ENCODE data around the genes AHCTF1, OR2C3, OR2AJ1, OR2T5, OR2T29 and OR2T34.

DNA sequence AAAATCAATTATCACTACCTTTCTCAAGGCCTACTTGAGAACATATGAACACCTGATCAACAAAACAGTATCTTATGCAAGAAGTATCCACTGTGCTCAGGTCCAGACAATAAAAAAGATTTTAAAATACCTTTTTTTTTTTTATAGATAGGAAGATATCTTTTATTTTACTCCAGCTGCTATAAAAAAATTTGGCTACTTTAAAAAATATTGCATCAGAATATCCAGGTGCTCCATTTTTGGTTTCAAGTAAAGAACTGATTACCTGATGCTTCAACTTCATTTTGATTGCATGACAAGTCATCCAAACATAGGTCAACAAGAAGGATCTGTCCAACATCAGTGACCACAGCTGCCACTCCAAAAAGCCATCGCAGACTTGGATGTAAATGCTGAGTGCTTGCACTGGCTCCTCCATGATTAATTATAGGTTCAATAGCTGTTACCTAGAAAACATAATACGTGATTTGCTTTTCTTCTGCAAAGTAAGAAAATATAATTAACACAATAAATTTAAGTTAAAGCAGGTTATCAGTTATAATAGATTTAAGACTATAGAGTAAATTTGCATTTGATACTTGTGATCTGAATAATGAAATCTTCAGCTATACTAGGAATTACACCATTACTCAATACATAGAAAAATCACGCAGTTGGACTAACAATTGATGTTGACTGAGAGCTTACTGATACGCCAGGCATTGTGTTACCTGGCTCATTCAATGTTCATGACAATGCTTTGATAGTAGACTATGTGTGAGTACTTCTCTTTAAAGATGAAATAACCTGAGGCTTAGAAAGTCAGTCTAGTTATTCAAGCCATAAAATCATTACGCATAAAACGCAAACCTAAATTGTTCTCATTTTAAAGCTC is 18.5 kb downstream of the AHCTF1 start:
- PRO-cap, result no peak
- RAMPAGE, long total RNA, 2 experiments, result no peak in any of the 2 experiments

GRCh38 chr1:246931742-246932217 is at the start of gene AHCTF1:
Gene AHCTF1 (minus strand): TSS chr1:246931948.
- PRO-cap, result bidirectional peak, plus-strand start at chr1:246931984, minus-strand start at chr1:246931922
- RAMPAGE, long total RNA, 2 experiments, result no peak in any of the 2 experiments

GRCh38 chr1:246962138-246962571 is 30.4 kb upstream of the AHCTF1 start:
- PRO-cap, result no peak
- RAMPAGE, long total RNA, 2 experiments, result no peak in any of the 2 experiments

- PRO-cap, result no peak
- RAMPAGE, long total RNA, 2 experiments, result no peak in any of the 2 experiments
Observed at GRCh38 chr1:247133929-247134448, 29.8 kb upstream of the ZNF669 start.

DNA sequence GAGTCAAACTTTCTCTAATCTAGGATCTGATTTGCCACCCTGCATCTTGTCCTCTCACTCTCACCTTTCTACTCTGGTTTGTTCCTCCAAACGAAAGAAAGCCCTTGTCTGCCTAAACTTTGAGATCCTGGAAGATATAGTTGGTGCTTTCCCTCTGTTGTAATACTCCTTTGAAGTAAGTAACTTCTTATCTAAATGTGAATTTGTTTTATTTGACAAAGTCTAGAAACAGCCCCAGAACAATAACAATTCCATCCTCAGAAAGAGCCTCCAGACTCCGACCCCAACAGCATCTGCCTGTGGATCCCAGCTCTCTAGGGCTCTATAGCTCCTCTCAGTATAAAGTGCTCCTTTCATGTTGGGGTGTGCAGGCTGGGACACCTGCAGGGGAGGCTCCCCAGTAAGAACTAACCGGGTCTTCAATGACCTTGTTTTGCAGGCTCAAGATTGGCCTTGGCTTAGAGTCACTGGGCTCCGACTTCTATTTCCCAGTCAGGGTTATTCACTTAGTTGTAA is 36.1 kb upstream of the ZNF124 start:
- PRO-cap, result no peak
- RAMPAGE, long total RNA, 2 experiments, result no peak in any of the 2 experiments

GRCh38 chr1:247330670-247331075 is 994 bp downstream of the ZNF496 start:
- PRO-cap, result no peak
- RAMPAGE, long total RNA, 2 experiments, result no peak in any of the 2 experiments

- PRO-cap, result no peak
- RAMPAGE, long total RNA, 2 experiments, result no peak in any of the 2 experiments
Observed at GRCh38 chr1:247332656-247333691, 1.3 kb upstream of the ZNF496 start.

- PRO-cap, result no peak
- RAMPAGE, long total RNA, 2 experiments, result no peak in any of the 2 experiments
Observed at GRCh38 chr1:247337683-247338274, 6.1 kb upstream of the ZNF496 start.

- PRO-cap, result no peak
- RAMPAGE, long total RNA, 2 experiments, result no peak in any of the 2 experiments
Observed at GRCh38 chr1:247376461-247377148, 39.4 kb upstream of the NLRP3 start.

- PRO-cap, result no peak
- RAMPAGE, long total RNA, 2 experiments, result no peak in any of the 2 experiments
Observed at GRCh38 chr1:247425391-247425590, 9.3 kb downstream of the NLRP3 start.

DNA sequence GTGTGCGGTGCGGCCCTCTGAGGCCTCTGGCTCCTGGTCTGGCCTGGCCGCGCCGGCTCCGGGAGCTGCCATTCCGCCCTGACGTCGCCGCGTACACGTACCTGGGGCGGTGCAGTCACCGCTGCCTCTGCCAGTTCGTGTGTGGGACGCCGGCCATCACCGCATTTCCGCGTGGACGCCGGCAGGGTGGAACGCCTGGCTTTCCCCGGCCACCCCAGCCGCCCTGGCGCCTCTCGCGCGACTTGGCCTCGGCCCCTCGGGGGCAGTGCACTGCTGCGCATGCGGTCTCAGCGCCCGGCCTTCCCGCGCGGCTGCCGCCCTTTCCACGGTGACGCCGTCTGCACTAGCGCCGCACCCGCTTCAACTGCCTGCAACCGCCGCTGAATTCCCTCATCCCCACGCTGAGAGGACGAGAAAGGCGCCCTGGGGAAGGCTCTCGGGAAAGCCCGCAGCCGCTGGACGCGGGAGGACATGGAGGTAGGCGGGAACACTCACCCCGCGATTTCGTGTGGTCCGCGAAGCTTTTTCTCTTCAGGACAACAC is 18.0 kb downstream of the OR2C3 start:
- PRO-cap, result no peak
- RAMPAGE, long total RNA, 2 experiments, result no peak in any of the 2 experiments

- PRO-cap, result no peak
- RAMPAGE, long total RNA, 2 experiments, result no peak in any of the 2 experiments
Observed at GRCh38 chr1:247536144-247536744, at the start of gene OR2C3. Gene OR2C3 (minus strand): TSS chr1:247536440.

DNA sequence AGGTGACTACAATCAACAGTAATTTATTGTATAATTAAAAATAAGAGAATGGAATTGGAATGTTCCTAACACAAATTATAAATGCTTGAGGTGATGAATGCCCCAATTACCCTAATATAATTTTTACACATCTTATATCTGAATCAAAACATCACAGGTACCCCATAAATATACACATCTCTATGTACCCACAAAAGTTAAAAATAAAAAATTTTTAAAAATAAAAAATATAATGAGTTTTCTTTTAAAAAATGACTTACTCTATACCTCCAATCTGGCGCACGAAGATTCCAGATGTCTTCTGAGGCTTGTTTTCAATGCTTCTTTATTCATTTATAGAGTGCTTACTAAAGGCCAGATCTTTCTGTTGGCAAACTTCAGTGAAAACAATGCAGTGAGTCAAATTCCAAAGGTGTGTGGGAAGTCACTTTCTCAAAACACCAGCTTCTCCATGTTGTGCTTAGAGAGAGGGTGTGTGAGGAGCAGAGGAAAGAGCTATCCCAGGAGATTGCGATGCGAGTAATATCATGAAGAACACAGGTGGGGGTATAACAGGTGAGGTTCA is 5.0 kb downstream of the OR14A16 start:
- PRO-cap, result no peak
- RAMPAGE, long total RNA, 2 experiments, result no peak in any of the 2 experiments

DNA sequence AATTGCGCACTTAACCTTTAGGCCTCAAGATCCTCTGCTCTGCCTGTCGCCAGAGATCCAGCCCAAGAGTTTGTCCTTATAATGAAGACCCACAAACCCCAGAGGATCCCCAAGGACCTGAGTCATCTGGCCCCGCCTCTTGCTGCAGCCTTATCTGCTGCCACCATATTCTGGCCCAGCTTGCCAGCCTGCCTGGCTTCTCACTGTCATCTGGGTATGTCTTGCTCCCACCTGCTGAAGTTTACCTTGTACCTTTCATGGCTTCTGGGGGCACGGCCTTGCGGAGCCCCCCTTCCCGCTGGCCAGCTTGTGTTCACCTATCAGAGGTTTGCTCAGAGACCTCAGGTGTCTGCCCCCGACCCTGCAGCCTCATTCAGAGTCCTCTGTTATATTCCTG is 1.7 kb upstream of the TRIM58 start:
- PRO-cap, result no peak
- RAMPAGE, long total RNA, 2 experiments, result no peak in any of the 2 experiments

DNA sequence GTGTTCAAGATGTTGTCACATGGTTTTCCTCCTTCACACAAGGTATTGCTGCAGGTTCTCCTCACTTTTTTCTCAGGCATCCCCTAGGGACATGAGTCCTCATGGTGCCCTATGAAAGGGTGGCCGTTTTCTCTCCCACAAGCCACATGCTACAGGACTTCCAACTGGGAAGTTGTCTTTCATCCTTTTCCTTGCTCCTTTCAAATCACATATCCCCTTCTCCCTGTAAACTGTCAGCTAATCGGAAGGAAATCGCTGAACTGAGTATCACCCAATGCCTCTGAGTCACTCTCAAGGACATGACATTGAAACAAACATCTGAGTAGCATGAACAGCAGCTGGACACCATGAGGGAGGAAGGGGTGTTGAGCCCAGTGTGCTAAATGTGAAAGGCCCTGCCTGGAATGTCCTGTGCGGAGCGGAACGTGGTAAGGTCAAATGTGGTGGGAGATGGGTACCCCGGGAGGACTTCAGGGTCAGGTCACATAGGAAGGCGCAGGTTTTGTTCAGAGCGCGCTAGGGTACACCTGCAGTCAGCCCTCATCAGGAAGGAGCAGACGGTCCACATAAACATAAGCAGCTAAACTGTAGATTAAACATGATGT is at the start of gene OR2AJ1:
OR2AJ1 (plus strand) TSS at position 149 of the 605 bp plus-strand sequence.
- PRO-cap, result no peak
- RAMPAGE, long total RNA, 2 experiments, result no peak in any of the 2 experiments

DNA sequence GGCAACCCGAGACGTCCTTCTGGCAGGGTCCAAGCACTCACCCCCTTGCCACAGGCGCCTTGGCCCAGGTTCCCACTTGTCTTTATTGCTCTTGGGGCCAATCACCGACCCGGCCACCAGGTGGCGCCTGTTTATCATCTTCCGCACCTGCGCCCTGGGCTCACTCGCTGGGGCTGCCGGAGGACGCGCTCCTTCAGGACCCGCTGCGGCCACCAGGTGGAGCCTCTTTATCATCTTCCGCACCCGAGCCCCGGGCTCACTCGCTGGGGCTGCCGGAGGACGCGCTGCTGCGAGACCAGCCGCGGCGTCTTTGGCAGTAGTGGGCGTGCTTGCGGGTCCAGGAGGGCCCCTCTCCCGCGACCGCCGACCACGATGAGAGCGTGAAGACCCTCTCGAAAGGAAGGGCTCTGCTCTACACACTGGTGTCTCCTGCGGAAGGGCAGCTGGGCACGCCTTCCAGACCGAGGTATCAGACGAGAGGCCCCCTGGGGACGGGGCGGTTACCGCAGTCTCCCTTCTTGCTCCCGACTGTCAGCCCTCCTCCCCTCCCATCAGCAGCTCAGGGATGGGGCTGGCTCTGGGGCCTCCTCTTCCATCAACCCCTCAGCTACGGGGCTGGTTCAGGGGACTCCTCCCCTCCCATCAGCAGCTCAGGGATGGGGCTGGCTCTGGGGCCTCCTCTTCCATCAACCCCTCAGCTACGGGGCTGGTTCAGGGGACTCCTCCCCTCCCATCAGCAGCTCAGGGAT is 11.6 kb upstream of the OR2L8 start:
- PRO-cap, result unidirectional peak, plus-strand start at position 259 of the sequence
- RAMPAGE, long total RNA, 2 experiments, result no peak in any of the 2 experiments

- PRO-cap, result no peak
- RAMPAGE, long total RNA, 2 experiments, result no peak in any of the 2 experiments
Observed at GRCh38 chr1:248488212-248488673, at the start of gene OR2T5. Gene OR2T5 (plus strand): TSS chr1:248488589.

- PRO-cap, result no peak
- RAMPAGE, long total RNA, 2 experiments, result no peak in any of the 2 experiments
Observed at GRCh38 chr1:248562601-248563213, at the start of gene OR2T29. Gene OR2T29 (minus strand): TSS chr1:248562772.

GRCh38 chr1:248574594-248575045 is at the start of gene OR2T34:
Gene OR2T34 (minus strand): TSS chr1:248574757.
- PRO-cap, result no peak
- RAMPAGE, long total RNA, 2 experiments, result no peak in any of the 2 experiments

DNA sequence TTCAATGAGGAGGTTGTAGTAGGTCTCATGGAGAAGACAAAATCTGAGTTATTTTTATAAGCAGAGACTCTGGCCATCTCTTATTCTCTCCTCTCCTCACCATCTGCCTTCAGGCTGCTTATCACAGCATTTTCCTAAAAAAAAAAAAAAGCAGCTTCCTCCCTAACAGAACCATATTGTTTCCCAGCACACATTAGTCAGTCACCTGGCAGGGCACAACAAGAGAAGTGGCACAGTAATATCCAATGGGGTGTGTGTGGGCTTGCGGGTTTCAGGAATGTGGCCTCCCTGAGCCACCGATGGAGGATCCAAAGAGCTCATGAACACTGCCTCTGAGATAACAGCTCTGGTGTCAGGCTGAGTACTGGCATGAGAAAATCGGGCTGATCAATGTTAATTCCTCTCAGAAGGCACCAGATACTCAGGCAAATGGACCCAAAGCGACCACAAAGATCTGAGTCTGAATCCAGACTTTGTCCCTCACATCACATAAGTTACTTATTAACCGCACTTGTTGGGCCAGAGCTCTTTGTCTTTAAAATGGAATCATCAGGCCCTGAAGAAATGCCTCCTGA is 2.2 kb upstream of the LYPD8 start:
- PRO-cap, result no peak
- RAMPAGE, long total RNA, 2 experiments, result no peak in any of the 2 experiments